A375 (cell line): ENCODE data around the gene KBTBD12.

- RAMPAGE, long total RNA = no peak
Measured at GRCh38 chr3:126512890-126513569, 4.5 kb downstream of the UROC1 start.

- RAMPAGE, long total RNA = no peak
Measured at GRCh38 chr3:126540976-126541237, 17.0 kb downstream of the CHST13 start.

DNA sequence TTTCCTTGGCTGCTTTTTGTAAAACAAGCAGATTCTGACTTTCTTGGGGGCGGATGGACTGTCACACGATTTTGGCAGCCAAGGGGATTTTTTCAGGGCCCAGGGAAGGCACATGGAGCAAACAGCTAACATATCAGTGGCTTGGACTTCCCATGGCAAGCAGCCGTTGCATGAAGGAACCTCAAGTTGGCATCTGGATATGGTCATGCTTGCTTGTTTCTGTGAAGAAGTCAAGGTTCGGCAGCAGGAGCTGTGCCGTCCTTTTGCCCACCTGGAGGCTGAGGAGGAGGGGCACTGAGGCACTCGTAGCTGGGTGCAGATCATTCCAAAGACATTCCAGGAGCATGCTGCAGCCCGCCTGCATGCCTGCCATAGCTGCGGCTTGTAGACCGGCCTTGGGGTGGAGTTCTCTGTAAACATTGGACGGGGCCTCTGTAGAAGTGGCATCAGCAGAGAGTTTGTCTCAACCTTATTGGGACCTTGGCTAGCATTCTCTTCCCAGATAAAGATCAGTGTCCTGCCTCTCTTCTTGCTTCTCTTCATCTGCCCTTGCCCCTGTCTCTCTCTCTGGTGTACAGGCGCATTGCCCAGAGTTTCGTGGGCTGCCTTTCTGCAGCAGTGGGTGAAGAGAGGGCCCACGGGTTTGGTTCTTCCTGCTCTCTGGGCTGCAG is 49.2 kb downstream of the CHCHD6 start:
- RAMPAGE, long total RNA = no peak

- RAMPAGE, long total RNA = no peak
Measured at GRCh38 chr3:126782504-126783026, 78.5 kb downstream of the CHCHD6 start.

GRCh38 chr3:126971776-126972558 is 10.9 kb upstream of the PLXNA1 start:
- RAMPAGE, long total RNA = no peak

GRCh38 chr3:127037122-127038061 is 54.5 kb downstream of the PLXNA1 start:
- RAMPAGE, long total RNA = no peak

DNA sequence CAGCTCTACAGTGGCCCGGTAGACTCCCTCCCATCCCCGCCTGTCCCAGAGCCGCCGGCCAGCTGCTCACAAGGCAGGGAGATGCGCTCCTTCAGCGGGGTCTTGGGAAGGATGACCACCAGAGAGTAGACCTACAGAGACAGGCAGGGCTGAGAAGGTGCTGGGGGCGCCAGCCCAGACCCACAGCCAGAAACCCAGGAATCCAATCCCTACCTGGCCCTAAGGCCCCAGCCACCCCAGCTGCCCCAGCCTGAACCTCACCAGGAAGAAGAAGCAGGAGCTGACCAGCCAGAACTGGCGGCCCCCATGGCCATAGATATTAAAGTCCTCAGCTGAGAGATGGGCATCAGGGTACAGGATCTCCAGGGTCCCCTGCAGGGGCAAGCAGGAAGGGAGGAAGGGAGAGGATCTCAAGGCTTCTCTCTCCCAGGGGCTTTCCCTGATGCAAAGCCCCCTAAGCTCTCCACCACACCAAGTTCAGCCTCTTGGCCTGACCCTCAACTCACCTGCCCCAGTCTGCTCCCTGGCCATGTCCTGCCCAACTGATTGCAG is 14.8 kb downstream of the TPRA1 start:
- RAMPAGE, long total RNA = no peak

- RAMPAGE, long total RNA = no peak
Measured at GRCh38 chr3:127680261-127680888, 7.6 kb downstream of the ABTB1 start.

DNA sequence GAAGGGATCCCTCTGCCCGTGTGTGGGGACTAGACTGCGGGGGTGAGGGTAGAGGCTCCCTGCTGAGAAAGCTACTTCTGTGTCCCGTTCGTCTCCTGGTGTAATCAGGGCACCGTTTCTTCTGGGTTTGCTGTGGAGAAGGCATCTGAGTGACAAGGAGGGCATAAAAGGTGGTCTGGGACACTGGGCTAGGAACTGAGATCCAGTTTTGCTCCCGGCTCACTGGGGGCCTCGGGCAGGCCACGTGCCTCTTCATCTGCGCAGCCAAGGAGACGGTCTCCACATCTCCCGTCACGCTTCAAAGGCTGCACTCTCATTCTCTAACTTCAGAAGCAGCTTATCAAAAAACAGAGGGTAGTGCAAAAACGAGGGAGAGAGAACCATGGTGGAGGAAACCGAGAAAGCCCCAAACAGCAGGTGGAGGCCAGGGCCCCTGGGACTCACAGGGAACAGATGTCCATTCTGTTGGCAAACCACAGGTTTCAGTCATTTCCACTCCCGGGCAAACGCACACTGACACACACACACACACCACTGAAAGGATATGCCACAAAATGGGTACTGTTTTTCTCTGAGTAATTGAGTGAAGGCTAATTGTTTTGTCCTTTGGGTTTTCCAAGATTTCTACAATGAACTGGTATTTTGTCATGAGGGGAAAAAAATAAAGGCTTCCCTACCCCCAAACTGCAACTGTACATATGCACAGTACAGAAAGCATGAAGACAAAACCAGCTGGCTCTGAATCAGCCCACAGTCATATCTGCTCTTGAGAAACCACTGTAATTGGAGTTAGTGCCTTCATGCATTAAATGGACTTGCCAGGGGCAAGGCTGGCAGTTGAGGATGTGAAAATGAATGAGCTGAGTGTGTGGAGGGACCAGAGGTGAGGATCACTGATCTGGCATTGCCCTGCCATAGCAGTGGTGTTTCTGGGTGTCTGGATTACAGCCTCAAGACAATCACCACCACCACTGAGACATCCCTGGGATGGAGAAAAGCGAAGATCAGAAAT is 71.9 kb downstream of the MGLL start:
- RAMPAGE, long total RNA = no peak

GRCh38 chr3:127754695-127755494 is 67.4 kb downstream of the MGLL start:
- RAMPAGE, long total RNA = no peak

DNA sequence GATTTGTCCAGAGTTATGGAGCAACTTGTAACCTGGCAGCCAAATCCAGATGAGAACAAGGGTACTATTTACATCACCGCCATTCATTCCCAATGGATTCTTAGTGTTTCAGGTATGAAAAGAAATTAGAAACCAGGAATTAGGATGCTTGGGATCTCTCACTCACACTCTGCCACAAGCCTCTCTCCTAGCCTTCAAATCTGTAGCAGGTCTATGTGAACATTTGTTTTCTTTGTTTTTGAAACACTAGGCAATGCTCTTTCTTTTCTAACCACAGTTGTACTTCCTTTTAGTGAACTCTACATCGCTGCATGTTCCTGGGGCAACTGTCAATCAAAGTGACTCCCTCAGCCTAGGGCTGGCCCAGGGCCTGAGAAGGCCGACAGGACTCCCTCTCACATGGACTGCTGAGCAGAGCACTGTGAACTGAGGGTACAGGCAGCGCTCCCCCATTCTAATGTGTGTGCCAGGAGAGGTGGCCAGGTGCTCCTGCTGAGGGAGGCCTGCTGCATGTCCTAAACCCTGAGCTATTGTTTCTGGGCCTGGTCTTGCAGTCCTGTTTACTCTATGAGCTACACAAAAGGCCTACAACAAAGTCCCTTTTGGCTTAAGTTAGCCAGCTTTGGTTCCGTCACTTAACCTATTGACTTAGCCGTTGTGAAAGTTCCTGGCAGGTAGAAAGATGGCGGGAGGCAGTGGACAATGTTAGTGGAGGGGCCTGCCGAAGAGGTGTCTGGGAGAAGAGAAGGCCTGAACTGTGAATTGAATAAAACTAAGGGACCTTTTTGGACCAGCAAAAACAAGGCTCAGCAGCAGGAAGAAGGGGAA is 14.2 kb upstream of the MGLL start:
- RAMPAGE, long total RNA = no peak

- RAMPAGE, long total RNA = no peak
Measured at GRCh38 chr3:127914105-127914408, 975 bp upstream of the KBTBD12 start.

DNA sequence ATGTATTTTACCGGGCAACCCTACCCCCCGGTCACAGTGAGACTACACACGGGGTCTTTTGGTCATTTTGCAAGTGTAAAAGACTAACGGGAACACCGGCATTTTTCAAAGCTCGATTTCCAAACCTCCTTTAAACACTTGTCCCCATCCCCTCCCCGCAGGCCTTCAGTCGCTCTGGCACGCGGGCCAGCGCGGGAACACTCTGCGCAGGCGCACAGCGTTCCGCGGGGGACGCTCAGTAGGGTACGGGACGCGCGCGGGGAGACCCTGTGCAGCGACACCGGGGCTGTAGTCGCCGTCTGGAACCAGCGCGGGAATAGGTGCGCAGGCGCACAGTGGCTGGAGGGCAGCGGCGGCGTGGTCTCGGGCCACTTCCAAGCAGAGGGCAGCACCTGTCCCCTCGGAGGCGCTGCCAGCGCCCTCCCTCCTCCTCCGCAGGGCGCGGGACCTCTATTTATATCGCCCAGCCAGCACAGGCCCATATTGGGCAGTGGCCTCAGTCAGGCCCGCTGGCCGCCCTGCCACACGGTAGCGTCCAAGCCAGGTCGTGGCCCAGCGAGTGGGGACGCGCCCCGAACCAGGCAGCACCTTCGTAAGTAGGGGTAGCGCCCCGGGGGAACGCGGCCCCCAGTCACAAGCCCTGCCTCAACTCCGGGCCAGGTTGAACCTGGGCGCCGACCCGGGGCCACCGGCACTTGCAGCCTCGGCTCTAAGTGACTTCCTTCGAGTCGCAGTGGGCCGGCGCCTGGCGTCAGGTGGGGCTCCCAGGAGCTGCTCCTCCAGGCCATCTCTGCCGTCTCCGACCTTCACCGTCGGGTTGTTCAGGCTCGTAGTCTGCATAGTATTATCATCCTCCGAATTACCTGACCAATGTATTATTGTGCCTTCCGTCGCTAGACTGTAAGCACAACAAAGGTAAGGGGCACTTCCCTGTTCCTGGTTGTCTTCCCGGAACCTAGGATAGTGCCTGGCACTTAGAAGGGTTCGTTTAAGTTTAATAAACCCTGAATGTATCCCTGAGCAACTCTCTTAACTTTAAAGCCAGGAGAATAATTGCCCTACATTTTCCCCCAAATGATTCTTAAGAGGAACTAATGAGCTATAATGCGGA is at the start of gene KBTBD12:
KBTBD12 (plus strand) TSS at position 238 of the 1,111 bp plus-strand sequence.
- RAMPAGE, long total RNA = no peak

DNA sequence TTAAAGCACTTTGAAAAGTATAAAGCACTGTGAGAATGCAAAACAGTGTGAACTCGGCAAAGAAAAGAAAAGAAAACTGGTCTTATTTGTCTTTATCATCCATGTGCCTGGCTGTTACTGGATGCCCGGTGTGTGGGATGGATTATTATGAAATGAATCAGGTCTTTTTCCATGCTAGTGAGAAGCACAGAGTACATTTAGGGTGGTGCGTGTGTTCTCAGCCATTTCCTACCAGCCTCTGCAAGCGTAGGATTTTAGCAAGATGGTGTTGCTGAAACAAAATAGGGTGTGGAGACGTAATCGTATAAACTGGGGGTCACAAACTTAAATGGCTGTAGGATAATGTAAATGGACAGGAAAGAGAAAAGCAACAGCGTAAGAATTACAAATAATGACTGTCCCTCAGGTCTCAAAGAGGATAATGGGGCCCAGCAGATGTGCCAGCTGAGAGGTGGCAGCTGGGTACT is 1.1 kb downstream of the KBTBD12 start:
- RAMPAGE, long total RNA = no peak

DNA sequence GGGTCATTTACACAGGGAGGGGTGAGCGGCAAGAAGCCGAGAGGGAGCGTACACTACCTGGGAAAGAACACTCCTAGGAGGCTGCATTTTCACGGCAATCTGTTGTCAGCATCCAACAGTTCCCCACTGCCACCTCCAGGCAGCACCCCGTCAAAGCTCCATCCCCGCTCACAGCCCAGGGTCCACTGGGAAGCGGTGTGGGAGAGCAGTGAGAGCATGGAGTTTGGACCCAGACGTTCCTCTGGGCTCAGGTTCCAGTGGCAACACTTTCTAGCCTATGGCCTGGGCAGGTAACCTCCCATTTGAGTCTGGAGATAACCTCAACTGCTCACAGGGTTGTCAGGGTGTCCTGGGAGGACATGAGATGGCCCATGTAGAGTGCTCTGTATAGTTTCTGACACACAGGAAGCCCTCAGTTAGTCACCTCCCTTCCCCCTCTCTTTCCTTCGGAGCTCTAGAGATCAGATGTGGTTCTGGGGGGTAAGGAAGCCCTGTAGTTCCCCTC is 29.2 kb downstream of the RUVBL1 start:
- RAMPAGE, long total RNA = no peak

DNA sequence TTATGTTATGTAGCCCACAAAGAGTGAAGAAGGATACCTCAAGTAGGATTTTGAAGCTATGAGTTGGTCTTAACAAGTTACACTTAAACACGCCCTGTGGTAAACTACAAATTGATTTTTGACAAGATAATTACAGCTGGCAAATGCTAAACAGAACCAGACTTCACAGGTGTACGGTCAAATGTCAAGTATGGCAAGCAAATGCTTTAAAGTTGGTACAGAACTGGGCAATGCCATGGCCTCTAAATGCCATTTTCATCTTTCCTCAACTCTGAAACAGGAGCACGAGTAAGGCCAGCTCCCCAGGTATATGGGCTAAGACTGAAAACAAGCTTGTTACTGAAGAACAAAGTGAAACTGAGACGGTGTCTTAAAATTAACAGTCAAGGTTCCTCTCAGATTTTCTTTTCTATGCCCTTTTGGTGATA is 9.7 kb downstream of the RUVBL1 start:
- RAMPAGE, long total RNA = no peak

DNA sequence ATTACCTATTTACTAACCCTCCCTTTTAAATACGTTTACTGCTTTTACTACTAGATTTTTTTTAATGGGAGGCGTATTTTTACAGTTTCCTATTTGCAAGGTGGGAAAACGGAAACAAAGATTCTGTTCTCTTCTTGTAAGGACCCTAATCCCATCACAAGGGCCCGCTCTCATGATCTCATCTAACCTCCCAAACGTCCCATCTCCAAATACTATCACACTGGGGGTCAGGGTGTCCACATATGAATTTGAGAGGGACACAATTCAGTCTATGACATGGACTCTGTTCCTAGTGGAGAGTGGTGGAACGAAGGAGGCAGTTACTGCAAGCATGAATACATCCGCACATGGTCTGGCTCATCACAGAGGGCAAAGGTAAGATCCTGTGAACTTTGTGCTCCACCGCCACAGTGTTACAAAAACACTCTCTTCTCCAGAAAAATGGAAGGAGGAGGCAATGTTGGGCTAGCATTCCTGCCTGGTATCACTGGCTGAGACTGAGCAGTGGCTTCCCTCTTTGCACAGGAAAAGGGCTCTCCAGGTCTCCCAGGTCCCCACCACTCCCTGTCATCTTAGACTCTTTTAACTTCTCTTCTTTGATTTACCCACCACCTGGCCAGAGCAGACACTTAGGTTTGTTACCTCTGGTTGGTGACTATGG is 1.6 kb upstream of the EEFSEC start:
- RAMPAGE, long total RNA = no peak

- RAMPAGE, long total RNA = no peak
Measured at GRCh38 chr3:128316263-128316556, 150.5 kb downstream of the DNAJB8 start.

DNA sequence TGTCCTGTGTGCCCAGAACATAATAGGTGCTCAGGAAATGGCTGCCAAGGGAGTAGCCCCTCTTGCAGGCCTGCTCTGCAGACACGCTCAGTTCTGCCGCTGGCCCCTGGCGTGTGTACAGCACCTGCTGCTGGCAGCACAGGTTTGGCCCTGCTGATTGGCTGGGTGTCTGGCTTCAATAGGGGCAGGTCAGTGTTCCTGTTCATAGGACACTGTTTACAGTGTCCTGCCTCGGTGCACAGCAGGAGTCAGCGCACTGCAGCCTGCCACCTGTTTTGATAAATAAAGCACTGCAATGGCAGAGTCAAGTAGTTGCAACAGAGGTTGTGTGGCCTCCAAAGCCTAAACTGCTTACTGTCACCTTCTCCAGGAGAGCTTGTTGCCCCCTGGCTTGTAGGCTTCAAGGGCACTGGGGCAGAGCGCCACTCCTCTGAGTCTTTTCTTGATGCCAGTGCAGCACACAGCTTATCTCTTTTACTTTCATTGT is 146.8 kb downstream of the DNAJB8 start:
- RAMPAGE, long total RNA = no peak

- RAMPAGE, long total RNA = no peak
Measured at GRCh38 chr3:128432168-128433020, 34.3 kb downstream of the DNAJB8 start.